ENCODE measurements around the gene ACTL8.

- PRO-cap: no peak
Observed at GRCh38 chr1:17593120-17593906, 53.8 kb downstream of the ARHGEF10L start.

DNA sequence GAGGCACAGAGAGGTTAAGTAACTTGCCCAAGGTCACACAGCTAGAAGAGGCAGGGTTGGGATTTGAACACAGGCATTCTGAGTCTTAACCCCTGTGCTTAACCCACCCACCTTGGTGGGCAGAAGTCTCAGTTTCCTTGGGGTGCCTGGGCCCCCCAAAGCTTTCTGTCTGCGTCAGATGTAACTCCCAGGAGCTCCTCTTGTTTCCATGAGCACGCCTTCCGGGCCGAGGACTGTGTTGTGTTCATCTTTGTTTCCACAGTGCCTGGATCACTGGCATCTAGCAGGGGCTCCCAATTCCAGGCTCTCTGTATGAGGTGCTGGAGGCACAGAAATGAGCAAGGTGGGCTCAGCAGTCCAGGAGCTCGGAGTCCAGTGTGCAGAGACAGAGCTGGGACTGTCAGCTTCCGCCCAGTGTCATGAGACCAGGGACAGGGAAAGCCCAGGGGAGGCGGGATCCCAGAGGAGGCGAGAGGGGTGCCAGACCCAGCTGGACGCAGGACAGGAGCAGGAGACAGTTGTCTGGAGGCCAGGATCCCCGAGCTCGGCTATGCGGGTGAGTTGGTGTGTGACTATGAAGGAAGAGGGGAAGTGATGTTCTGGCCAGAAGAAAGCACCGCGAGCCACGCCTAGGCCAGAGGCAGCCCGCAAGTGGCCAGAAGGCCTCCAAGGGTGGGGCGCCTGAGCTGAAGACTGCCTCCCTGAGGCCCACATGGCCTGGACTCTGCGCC, 85.5 kb upstream of the ACTL8 start:
- PRO-cap: no peak

DNA sequence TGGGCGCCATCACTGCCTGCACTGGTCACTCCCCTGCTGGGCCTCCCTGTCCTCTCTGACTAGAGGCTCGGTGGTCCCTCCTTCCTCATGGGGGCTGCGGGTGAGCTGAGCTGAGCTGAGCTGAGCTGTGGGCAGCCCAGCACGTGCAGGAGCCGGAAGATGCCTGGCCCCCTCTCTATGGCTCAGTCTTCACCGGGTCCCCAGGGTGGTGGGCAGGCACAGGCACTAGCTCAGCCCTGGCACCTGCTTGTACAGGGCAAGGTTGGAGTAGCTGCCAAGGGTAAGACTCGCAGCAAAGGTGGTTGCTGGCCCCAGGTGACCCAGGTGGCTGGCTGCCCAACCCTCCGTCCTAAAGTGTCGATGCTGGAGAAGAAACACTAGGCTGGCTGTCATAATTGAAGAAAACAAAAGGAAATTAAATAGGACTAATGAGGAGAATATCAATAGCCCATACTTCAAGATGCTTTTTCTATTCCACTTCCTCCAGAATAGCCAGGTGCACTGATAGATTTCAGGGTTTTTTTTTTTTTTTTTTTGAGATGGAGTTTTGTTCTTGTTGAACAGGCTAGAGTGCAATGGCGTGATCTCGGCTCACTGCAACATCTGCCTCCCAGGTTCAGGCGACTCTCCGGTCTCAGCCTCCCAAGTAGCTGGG, 77.1 kb upstream of the ACTL8 start:
- PRO-cap: no peak

DNA sequence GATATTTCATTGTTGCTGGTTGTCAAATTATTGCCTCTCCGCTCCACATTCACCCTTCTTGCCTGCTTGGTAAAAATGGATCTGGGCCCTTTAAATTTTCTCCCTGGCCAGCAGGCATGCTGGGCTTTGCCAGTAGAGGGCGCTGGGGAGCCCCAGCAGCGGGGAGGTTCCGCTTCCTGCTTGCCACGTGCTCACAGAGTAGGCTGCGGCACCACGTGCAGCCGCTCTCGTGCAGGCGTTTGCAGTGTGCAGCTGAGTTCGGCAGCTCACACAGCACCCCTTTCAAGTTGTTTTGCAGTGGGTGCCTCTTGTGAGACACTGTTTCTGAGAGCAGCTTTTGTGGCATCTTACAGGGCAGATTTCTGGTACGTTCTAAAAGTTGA, at the start of gene ACTL8:
ACTL8 (plus strand) TSS at position 194 of the 383 bp plus-strand sequence.
- PRO-cap: no peak

DNA sequence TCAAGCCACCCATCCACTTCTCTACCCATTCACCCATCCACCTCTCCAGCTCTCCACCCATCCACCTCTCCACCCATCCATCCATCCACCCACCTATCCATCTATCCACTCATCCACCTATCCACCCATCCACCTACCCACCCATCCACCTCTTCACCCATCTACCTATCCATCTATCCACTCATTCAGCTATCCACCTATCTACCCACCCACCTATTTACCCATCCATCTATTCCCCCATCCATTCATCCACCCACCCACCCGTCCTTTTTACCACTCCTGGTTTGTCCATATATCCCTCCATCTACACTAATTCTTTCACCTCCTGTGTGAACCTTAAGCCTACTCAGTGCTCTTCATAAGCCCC, 105.7 kb downstream of the ACTL8 start:
- PRO-cap: no peak

DNA sequence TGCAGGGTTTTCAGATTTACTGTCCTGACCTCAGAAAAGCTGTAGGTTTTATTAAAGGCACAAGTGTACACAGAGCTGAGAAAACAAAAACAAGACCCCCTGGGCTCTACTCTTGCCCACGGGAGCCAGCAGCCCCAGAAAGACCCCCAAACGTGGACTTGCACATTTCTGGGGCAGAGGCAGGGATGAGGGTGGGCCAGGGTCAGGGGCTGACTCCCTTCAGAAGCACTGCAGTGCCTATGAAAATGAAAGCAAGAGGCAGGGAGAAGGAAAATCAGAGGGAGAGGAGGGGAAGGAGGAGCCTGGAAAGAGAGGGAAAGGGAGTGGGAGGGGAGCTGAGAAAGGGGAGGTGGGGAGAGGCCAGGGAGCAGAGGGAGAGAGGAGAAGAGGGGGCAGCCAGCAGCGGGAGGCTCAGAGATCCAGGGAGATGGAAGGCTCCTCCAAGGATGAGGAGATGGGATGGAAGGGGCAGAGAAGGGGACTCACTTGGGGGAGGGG, 96.4 kb upstream of the KLHDC7A start:
- PRO-cap: no peak

GRCh38 chr1:18900098-18900753, 2.1 kb downstream of the ALDH4A1 start:
- PRO-cap: no peak

DNA sequence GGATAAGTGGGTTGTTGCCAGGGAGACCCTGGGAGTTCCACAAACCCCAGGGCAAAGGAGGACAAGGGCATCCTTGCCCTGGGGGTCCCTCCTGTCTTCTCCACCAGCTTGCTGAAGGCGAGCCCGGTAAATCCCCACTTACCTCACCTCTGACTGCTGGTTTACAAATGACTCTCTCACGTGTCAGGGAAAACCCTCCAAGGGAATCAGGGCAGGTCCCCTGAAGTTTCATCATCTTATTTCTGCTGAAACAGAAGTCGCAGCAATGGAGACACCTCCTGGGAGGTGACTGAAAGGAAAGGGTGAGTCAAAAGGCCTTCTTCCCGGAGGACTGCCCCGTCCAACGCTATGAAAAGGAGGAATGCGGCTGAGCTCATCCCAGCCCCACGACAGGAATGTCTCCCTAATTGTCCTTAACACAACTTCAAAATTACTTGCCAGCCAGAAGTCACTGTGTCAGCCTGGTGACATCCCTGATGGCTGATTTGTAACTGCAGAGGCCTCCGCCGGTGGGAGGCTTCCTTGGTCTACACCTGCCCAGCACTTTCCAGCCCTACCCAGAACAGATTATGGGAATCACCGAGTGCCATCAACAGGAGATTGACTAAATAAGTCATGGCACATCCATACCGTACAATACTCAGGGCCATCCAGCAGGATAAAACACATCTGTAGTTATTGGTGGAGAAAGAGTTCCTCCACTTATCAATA, 9.3 kb upstream of the IFFO2 start:
- PRO-cap: no peak

- PRO-cap: no peak
Observed at GRCh38 chr1:19079250-19080474, 123.2 kb upstream of the IFFO2 start.

- PRO-cap: no peak
Observed at GRCh38 chr1:19089485-19090009, 120.5 kb downstream of the UBR4 start.

GRCh38 chr1:19156672-19157031, 53.4 kb downstream of the UBR4 start:
- PRO-cap: no peak

- PRO-cap: no peak
Observed at GRCh38 chr1:19181233-19181804, 28.7 kb downstream of the UBR4 start.

GRCh38 chr1:19217475-19218589, 7.8 kb upstream of the UBR4 start:
- PRO-cap: no peak

GRCh38 chr1:19285473-19285738, 3.2 kb downstream of the AKR7A3 start:
- PRO-cap: no peak

GRCh38 chr1:19424914-19425388, 60.4 kb downstream of the CAPZB start:
- PRO-cap: no peak

GRCh38 chr1:19607932-19608473, 11.2 kb downstream of the MICOS10 start:
- PRO-cap: no peak

DNA sequence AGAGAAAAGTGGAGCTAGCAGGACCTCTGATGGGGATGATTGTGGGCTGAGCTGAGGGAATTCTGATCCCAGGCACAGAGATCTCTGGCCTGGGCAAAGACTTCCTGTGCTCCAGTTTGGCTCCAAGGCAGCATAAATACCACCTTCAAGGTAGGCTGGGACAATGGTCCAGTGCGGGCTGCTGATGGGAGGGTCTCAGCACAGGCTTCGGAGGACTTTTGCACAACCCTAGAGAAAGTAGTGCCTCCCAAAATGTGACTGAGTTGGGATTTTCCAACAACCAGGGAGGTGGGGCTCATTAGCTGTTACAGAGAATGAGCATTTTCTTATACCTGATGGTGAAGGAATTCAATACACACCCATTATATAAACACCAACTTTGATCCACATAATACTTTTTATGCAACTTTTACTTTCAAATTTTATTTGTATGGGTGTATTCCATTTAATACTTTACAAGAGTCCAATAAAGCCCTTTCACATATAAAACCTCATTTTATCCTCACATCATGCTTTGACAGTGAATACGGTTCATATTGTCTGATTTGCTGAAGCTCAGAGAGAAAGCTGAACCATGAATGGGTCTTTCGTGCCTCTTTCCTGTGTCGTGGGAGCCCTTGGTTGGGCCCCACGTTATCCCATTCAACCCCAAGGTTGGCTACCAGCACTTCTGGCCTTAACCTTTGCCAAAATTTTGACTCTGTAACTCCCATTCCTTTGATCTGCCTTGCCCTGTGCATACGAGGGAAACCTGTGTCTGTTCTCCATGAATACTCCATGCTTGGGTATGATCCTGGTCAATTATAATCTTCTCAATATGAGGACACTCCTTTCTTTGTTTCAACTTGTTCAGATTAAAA, 31.3 kb upstream of the RNF186 start:
- PRO-cap: no peak

- PRO-cap: no peak
Observed at GRCh38 chr1:19878648-19879173, 3.5 kb upstream of the OTUD3 start.

DNA sequence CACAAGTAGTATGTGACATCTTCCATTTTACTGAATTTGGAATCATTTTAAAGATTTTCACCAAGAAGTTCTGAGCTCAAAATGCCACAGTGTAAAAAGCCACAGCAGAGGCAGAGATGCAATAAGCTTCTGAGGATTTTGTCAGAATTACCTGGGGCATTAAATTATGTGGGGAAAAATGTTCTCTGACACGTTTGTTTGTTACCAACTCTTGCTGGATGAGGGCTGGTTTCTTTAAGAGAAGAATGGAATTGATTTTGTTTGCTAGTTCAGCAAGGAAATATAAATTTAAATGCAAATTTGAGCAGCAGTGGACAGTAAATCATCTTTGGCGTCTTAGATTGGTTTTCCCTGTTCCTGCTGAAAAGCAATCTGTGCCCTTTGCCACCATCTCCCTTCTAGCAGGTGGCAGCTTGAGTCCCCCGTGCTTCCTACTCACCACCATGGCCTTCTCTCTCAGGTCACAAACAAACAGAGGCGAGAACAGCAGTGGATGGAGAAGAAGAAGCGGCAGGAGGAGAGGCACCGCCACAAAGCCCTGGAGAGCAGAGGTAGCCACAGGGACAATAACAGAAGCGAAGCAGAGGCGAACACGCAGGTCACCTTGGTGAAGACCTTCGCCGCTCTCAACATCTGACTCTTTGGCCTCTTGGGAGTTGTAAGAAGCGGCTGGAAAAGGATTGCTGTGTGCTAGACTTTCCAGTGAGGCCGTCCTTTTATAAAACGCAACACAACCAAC, 16.1 kb downstream of the PLA2G2E start:
- PRO-cap: no peak

DNA sequence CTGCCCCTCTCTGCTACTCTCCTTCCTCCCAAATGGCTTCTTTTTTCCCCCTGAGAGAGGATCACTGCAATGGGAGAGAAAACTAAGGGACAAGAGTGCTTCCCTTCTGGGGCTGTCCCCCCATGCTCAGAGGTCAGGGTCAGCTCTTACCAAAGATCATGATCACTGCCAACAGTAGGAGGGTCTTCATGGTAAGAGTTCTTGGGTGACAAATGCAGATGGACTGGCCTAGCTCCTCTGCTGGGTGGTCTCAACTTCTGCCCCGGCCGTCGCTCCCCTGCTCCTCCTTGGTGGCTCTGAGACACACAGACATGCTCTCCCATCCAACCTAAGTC, 867 bp downstream of the PLA2G2A start:
- PRO-cap: no peak